ENCODE data around the genes MRM1 and FBXO47.

DNA sequence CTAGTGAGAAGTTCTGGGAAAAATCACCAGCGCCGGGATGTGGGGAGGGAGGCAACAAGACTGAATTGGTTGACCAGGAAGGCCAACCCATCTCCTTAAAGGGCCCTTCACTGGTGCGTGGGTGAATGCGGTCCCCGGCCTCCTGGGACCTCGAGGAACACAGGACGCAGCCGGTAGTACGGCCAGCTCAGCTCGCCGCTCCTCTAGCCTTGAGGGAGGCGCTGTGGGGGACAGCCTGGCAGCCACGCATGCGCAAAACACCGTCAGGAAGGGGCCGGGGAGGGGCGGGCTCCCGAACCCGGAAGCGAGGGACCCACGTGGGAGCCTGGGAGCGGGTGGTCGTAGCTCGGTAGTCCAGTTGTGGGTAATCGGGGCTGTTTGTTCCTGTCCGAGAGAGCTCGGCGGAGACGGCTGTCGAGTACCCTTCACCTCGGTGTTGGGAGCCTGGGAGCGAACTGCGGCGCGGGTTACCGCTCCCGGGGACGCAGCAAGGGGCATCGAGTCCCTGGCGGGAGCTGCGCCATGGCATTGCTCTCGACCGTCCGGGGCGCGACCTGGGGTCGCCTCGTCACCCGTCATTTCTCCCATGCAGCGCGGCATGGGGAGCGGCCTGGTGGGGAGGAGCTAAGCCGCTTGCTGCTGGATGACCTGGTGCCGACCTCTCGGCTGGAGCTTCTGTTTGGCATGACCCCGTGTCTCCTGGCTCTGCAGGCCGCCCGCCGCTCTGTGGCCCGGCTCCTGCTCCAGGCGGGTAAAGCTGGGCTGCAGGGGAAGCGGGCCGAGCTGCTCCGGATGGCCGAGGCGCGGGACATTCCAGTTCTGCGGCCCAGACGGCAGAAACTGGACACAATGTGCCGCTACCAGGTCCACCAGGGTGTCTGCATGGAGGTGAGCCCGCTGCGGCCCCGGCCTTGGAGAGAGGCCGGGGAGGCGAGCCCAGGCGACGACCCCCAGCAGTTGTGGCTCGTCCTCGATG, at the start of gene MRM1:
Gene MRM1 (plus strand): TSS at position 295 of the 976 bp plus-strand sequence.
- RRBS, result no CpG with 5 or more reads among the region's 79 CpGs

DNA sequence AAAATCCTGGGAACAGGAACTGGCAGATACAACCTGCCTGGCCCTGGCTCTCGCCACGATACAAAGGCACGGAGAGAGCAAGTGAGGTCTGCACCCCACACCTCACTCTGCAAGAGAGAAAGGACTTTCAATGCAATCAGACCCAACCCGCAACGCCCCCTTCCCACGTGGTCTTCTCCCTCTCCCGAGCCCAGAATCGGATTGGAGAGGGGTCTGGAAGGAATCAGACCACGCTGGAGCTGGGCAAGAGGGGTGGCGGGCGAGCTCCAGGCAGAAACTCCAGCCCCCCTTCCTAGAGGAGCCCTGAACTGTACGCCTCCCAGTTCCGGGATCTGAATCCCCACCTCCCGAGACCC, 17.4 kb upstream of the C17orf78 start:
- RRBS, result no CpG with 5 or more reads among the region's 14 CpGs

- RRBS, result no CpG with 5 or more reads among the region's 3 CpGs
Measured at GRCh38 chr17:37642069-37642468, 1.2 kb downstream of the DDX52 start.

- RRBS, result no CpG with 5 or more reads among the region's 9 CpGs
Measured at GRCh38 chr17:37683469-37684013, 40.3 kb upstream of the DDX52 start.

- RRBS, result no CpG with 5 or more reads among the region's 14 CpGs
Measured at GRCh38 chr17:37710211-37710975, 34.5 kb downstream of the HNF1B start.

DNA sequence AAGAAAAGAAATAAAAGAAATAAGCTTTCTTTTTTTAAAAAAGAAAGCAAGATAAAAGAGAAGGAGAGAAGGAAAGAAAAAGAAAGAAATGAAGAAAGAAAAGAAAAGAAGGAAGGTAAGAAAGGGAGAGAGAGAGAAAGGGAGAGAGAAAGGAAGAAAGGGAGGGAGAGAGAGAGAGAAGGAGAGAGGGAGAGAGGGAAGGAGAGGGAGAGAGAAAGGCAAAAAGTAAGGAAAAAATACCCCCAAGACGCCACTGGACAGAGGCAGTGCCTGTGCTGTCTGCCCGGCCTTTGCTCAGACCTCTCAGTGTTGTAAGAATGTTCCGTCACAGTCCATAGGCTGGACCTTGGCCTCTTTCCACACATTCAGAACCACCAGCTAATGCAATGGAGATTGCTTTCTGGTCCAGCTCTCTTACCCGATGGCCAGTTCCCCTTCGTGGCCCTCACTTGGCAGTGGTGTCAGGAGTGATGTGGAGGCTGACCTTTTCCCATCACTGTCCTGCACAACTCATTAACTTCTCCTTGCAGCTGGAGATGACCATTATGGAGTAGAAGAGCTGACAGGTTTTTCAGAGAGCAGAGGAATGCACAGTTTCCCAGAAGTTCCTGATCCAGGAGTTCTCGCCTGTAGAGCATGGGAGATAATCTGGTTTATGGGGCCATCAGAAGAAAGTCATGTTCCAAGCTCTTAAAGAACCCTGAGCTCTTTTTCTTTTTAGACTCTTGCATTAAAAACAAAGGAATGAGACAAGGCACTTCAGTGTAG, 14.4 kb upstream of the HNF1B start:
- RRBS, result no CpG with 5 or more reads among the region's 6 CpGs

DNA sequence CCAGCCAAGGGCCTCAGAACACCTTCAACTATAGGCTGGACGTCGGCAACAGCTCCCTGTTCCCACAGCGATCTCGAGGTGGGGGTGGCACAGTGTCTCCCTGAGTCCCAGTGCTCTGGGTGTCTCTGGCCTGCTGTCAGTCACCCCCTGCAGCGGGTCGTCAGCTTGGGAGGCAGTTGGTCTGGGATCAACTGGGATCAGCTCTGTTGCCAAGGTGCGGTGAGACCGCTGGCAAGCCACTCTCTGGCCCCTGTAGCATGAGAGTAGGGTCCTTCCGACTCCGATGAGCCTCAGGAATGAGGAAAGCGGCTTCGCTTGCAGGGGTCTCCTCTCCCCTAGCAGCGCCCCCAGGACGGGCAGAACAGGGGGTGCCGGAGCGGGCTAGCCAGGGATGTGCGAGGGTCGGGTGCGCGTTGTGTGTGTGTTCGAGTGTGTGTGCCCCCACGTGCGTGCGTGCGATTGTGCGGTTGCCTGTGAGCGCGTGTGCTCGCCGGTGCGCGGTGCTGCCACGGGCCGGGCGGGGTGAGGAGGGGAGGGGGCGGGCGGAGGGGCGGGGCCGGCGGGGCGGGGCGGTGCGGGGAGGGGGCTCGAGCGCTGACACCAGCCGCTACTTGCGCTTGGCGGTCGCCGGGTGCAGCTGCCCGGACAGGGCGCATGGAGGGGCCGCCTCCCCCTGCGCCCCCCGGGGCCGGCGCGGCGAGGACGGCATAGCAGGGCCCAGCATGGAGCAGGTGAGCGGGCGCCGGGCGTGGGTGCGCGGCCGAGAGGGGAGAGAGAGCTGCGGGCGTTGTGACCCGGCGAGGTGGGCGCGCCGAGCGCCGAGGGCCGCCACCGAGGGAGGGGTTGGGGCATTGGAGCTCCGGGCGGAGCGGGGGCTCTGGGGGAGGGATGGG, 9.3 kb upstream of the ARHGAP23 start:
- RRBS, result no CpG with 5 or more reads among the region's 81 CpGs

DNA sequence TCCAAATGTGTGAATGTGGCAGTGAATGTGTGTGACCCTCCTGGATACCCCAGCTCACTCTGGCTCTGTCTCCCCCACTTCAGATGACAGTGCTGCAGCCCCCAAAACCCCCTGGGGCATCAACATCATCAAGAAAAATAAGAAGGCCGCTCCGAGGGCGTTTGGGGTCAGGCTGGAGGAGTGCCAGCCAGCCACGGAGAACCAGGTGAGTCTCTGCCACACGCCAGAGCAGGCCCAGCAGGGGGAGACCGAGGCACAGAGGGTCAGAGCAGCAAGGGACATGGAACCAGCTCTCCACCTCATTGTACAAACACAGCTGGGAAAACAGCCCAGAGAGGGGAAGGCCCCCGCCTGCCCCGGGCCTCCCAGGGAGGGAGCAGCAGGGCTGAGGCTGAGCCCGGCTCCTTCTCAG, 53.7 kb downstream of the ARHGAP23 start:
- RRBS, result no CpG with 5 or more reads among the region's 9 CpGs

DNA sequence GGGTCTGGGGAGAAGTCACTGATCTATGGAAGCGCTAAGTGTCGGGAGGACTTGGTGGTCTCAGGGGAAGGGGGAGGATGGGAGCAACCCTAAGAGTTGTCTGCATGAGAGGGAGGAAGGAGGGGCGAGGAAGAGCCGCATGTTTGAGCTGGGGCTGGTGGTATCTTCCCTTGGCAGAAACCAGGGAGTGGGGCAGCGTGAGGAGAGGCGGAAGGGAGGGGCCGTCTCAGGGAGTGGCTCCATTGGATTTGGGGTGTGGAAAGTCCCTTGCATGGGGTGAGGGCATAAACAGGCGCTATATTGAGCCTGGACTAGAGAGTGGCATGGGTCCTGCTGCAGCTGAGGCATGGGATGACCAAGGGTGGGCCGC, 55.8 kb downstream of the ARHGAP23 start:
- RRBS, result no CpG with 5 or more reads among the region's 9 CpGs

GRCh38 chr17:38512124-38512503, 83.8 kb downstream of the ARHGAP23 start:
- RRBS, result no CpG with 5 or more reads among the region's 2 CpGs

DNA sequence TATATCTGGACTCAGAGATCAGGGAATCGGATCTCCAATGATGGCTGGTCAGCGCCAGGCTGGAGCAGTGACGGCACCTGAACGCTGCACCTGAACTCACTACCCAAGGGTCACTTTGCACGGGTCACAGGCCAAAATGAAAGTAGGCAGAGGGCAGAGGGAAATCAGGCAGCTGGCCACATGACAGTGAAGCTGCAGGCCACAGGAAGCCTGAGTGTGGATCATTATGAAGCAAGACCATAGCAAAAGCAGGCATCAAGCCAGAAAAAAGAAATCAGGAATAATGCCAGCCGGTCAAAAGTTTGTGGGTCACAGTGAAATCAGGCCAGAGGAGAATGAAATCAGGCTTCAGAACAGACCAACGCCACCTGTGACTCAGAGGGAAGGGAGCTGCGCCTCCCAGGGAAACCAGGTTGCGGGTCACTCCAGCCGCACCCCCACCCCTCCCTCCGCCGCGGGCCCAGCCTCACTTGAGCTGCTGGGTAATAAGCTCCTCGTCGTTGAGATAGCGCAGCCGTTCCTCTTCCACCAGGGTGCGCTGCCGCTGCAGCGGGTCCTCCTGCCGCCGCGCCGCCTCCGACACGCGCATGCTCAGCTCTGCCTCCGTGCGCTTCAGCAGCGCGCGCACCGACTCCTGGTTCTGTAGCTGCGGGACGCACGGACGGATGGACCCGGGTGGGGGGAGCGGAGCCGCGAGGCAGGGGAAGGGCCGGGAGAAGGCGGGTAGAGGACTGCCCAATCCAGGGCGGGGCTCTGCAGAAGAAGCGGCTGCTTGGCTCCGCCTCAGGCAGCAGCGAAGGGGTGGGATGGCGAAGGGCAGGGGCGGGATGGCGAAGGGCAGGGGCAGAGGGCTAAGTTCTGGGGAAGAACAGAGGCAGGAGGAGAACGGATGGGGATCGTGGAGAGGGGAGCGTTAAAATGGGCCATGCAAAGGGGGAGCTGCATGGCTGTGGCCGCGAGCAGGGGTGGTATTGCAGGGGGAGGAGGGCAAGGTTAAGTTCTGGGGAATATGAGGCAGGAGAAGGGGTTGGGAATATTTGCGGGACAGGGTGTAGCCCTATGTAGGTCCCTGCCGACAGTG, 47.7 kb downstream of the SRCIN1 start:
- RRBS, result no CpG with 5 or more reads among the region's 57 CpGs

DNA sequence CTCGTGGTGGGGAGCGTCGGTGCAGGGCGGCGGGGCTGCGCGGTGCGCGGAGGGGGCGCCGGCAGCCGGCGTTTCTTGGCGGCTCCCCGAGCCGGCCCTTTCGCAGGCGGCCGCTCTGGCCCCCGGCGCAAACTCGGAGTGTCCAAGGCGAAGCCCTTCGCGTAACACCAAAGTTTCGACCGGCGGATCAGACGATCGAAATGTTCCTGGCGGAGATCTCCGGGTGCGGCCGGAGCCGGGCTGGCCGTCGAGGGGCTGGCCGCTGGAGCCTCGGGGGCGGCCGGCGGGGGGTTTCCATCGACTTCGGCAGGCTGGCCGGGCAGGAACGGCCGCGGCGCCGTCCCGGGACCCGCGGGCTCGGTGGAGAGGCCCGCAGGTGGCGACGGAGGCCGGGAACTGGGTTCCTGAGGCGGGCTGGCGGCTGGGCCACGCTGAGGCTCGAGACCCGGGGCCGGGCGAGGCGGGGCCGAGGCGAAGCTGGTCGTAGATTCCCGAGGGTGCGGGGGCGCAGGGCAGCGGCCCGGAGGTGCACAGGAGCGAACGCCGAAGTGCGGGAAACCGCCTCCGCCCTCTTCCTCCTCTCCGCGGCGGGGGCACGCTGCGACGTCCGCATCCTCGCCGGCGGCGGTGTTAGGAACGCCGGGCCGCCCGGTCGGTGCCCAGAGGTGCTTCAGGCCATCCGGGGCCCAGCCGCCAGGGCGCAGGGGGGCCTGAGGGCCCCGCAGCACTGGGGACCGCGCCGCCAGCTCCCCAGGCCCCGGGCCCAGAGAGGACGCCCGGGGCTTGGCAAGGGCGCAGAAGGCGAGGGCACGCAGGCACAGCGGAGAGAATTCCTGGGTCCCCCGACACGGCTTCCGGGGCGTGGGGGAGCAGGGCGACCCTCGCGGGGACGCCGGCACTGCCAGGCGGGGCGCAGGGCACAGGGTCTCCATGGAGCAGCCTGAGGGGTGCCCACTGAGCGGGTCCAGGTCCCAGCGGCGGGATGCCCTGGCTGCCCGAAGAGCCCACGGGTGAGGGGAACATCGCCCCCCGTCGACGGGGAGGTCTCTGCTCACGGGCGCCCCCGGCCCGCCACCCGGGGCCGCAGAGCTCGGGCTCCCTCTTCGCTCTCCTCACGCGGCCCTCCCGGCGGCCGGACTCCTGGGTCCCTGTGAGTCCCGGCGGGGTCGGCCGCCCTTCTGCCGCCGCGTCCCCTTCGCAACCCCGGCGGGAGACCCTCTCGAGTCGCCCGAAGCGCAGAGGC, 772 bp downstream of the EPOP start:
- RRBS, result no CpG with 5 or more reads among the region's 157 CpGs

GRCh38 chr17:38685535-38685915, 10.8 kb upstream of the EPOP start:
- RRBS, result no CpG with 5 or more reads among the region's 13 CpGs

GRCh38 chr17:38699069-38699563, 6.0 kb upstream of the MLLT6 start:
- RRBS, result no CpG with 5 or more reads among the region's 6 CpGs

DNA sequence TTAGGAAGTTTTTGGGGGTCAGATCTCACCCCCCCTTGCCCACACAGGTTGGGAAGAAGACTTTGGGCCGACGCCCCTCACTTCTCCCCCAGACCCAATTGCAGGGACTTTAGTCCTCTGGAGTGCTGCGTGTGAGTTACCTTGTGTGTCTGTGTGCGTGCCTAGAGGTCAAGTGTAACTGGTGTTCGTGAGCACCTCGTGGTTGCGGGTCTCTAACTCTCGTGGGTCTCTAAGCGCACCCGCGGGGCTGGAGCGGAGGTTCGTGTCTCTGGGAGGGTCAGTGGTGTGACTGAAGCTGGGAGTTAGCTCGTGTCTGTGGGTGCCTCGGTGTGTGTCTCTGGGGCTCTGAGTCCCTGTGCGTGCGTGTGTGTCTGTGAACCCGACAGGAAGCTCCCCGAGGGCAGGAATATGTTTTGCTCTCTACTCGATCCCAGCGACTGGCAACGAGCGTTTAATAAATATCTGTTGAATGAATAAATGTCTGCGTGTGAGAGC, 756 bp upstream of the MLLT6 start:
- RRBS, result no CpG with 5 or more reads among the region's 24 CpGs

DNA sequence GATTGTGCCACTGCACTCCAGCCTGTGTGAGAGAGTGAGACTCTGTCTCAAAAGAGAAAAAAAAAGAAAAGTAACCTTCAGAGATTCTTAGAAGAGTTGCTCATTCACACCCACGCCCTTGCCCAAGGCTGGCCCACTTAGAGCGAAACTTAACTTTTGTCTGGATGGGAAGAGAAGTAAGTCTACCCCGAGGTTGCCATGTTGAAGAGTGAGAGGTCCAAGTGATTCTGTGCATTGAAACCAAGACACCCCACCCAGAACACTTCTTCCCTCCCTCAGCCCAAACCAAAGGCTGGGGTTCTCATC, 2.4 kb upstream of the CISD3 start:
- RRBS, result no CpG with 5 or more reads among the region's 3 CpGs

- RRBS, result no CpG with 5 or more reads among the region's 5 CpGs
Measured at GRCh38 chr17:38751350-38751613, 1.3 kb upstream of the PSMB3 start.

- RRBS, result no CpG with 5 or more reads among the region's 35 CpGs
Measured at GRCh38 chr17:38799834-38800364, 543 bp upstream of the PIP4K2B start.

DNA sequence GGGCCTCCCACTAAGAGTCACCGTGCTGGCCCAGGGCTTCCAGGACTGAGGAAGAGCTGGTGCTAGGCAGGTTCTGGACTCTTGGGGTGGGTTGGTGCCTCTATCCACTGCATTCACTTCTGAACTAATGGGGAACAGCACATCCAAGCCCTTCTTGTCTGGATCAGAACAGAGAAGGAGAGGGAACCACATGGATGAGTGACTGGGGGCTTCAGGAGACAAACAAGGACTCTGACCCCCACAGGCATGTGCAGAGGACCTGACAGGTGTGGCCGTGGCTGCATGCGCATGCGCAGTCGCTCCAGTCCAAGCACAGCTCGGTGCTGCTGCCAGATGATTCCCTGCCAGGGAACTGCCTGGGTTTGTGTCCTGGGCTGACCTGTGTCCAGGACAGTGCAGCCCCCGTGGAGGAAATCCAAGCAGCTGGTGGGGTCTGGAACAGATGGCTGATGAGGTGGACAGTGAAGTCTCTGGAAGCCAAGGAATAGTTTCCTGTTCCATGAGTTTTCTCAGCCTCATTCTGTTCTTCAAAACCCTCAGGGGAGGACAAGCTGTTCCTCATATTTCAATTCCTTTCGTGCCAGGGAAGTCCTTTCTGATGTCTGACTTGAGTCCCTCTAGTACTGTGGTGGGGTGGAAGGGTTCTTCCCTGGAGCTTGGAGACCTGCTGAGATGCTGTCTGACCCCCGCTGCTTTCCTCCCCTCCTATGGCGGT, 27.3 kb downstream of the LASP1 start:
- RRBS, result no CpG with 5 or more reads among the region's 10 CpGs

- RRBS, result no CpG with 5 or more reads among the region's 28 CpGs
Measured at GRCh38 chr17:38967152-38967903, at the start of gene FBXO47. TSS of gene FBXO47 (minus strand) at chr17:38967403.